SK-MEL-5 (cell line): ENCODE measurements around the gene EDEM1.

GRCh38 chr3:536817-537219 is 340.3 kb downstream of the CHL1 start:
RAMPAGE:
- cytosol, long total RNA: no peak
- long total RNA: no peak
- nucleus, long total RNA: no peak

DNA sequence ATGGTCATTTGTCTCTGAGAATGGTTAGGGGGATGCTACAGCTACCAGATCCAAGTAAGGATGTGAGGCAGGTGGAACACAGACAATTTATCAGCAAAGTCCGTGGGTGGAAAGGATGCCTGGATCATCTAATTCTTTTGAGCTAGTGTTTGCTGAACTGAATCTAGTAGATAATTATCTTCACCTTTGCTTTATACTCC is 369.4 kb downstream of the CHL1 start:
RAMPAGE:
- cytosol, long total RNA: no peak
- long total RNA: no peak
- nucleus, long total RNA: no peak

RAMPAGE:
- cytosol, long total RNA: no peak
- long total RNA: no peak
- nucleus, long total RNA: no peak
Measured at GRCh38 chr3:2599326-2599617, 500.6 kb downstream of the CNTN4 start.

DNA sequence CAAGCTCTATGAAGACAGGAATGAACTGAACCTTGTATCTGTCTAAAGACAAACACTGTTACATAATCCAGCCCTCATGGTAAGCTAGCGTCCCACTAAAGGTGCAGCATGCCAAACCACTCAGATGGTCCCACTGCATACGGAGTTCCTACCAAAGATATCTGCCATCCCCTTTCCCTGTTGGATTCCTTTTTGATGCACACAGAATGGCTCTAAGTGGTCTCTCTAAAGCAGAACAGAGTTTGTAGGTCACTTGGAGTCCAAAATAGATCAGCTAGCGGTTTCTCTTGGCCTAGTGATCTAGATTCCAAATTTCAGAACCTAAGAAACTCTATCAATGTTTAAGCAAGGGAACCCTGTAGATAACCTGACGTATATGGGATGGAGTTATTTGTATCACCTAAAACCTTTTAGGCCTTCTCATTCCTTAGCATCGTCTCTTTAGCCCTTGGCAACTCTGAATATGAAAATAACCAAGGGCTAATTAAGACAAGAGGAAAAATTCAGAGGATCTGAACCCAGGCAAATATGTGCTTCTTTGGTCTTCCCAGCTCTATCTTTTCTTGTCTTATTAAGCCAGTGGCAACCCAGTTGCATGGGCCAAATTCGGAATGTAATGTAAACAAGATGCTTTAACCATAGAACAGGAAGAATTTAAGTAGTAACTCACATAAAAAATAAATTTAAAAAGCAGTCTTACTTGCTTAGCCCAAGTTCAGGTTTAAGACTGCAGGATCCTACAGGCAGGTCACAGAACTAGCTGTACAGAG is 16.4 kb downstream of the CRBN start:
RAMPAGE:
- cytosol, long total RNA: no peak
- long total RNA: no peak
- nucleus, long total RNA: no peak

DNA sequence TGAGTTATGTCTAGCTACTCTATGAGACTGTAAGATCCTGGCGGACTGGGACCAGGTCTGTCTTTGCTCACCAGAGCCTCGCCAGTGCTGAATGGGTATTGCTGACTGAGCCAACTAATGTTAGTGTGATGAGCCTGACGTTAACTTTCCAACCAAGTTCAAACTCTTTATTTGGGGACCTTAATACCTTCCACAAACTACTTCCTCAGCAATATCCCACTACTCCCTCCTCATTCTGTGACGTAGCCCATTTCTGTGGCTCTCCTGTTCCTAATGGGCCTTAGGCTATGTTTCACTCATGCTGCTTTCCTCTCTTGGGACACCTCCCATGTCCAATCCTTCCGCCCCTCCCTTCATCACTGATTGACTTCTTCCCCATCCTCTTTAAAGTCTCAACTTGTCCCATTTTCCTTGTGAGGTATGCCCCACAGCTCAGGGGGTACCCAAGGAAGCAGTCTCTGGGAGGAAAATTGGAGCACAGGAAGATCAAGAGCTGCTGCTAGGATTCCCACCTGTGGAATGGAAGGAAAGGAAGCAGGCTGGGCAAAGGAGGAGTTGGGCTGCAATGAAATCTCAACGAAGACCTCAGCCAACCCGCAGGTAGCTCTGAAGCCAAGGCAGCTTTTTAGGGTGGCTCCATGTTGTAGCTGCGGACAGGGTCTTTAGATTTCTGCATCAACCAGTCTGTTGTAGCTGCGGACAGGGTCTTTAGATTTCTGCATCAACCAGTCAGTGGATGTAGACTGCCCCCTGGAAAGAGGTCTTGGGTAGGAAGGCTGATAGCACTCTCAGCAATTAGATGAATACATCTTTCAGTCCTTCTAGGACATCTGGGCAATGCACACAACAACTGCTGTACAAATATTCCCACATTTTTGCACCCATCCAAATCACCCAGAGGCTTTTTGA is 36.0 kb downstream of the SETMAR start:
RAMPAGE:
- cytosol, long total RNA: no peak
- long total RNA: no peak
- nucleus, long total RNA: no peak

RAMPAGE:
- cytosol, long total RNA: no peak
- long total RNA: no peak
- nucleus, long total RNA: no peak
Measured at GRCh38 chr3:4493970-4494302, 788 bp downstream of the ITPR1 start.

DNA sequence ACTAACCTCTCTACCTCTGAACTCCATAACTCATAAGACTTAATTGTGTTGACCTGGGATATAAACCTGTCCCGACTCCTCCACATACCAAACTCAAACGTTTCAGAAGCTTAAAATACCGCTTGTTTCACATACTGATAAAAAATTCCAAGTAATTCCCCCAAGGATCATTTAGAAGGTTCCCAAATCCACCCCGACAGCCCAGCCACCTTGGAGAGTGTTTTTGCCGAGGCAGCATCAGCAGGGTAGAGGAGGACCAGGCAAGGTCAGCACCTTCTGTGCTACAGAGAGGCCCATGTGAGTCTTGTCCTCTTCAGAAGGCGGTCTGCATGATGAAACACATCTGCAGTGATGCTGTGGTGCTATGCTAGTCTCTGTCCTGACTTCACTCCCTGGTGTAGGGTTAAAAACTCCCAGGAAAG is 87.8 kb downstream of the ITPR1 start:
RAMPAGE:
- cytosol, long total RNA: no peak
- long total RNA: no peak
- nucleus, long total RNA: no peak

DNA sequence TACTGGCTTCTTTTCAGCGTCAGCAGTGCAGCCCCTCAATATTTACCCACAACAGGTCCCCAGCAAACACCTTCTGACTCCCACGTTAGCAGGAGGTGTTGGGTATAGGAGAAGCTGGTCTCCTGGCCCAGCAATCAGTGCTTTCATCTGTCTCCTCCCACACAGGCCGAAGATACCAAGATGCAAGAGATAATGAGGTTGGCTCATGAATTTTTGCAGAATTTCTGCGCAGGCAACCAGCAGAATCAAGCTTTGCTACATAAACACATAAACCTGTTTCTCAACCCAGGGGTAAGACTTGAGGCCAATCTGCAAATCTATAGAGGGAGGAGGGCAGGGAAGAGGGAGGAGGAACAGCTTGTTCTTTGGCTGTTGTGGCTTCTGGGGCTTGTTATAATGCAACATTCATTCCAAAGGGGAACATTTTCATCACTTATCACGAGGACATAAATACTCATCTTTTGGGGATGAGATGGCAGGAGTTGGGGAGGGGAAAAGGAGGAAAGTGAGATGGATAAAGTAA is 195.2 kb downstream of the ITPR1 start:
RAMPAGE:
- cytosol, long total RNA: no peak
- long total RNA: no peak
- nucleus, long total RNA: no peak

DNA sequence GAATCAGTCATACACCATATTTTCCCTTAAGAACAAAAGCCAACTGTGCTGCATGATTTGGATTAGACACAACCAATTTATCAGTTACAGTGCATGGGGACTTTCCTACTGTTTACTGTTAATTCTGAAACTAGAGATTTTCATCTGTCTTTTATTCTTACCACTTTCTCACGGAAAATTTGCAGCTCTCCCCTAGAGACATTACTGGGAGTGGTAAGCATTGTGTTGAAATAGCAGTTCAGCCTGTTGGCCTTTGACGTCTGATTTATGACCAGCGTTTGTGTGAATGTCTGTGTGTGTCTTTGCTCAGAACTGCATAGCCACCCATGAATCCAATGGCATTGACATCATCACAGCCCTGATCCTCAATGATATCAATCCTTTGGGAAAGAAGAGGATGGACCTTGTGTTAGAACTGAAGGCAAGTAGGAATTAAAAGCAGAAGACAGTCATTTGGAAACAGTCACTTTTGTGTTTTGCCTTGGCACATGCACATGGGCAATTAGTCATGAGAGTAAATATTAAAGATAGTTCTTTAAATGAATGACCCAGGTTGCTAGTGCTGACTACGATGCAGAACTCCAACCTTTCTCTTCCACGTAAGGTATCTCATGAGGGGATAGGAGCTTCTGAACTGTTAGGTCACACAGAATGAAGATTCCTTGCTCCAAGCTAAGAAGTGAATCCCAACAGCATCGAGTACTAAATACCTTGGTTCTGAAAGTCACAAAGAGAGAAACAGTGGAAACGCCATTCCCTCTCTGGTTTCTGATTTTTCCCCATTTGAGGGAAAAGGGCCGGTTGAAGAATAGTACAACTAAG is 202.1 kb upstream of the BHLHE40 start:
RAMPAGE:
- cytosol, long total RNA: no peak
- long total RNA: no peak
- nucleus, long total RNA: no peak

RAMPAGE:
- cytosol, long total RNA: no peak
- long total RNA: no peak
- nucleus, long total RNA: no peak
Measured at GRCh38 chr3:4826667-4826824, 152.7 kb upstream of the BHLHE40 start.

DNA sequence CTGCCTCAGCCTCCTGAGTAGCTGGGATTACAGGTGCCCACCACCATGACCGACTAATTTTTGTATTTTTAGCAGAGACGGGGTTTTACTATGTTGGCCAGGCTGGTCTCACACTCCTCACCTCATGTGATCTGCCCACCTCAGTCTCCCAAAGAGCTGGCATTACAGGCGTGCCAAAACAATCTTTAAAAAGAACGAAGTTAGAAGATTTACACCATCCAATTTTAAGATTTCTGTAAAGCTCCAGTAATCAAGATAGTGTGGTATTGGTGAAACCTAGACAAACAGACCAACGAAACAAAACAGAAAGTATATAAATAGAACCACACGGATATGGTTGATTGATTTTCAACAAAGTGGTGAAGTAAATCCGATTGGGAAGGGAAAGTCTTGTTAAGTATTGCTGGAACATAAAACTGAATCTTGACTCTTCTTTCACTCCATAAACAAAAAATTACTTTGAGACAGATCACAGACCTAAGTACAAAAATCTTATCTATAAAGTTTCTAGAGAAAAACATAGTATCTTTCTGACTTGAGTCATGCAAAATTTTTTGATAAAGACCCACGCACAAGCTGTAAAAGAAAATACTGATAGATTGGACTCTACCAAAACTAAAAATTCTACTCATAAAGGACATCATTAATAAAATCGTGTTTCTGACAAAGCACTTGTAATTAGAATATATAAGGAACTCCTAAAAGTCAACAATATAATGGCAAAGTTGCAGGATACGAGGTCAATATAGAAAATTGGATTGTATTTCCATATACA is 6.0 kb upstream of the BHLHE40 start:
RAMPAGE:
- cytosol, long total RNA: no peak
- long total RNA: no peak
- nucleus, long total RNA: no peak

DNA sequence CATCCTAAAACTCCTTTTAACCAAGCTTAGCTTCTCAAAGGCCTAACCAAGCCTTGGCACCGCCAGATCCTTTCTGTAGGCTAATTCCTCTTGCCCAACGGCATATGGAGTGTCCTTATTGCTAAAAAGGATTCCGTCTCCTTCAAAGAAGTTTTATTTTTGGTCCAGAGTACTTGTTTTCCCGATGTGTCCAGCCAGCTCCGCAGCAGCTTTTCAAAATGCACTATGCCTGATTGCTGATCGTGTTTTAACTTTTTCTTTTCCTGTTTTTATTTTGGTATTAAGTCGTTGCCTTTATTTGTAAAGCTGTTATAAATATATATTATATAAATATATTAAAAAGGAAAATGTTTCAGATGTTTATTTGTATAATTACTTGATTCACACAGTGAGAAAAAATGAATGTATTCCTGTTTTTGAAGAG is 5.4 kb downstream of the BHLHE40 start:
RAMPAGE:
- cytosol, long total RNA: no peak
- long total RNA: no peak
- nucleus, long total RNA: no peak

DNA sequence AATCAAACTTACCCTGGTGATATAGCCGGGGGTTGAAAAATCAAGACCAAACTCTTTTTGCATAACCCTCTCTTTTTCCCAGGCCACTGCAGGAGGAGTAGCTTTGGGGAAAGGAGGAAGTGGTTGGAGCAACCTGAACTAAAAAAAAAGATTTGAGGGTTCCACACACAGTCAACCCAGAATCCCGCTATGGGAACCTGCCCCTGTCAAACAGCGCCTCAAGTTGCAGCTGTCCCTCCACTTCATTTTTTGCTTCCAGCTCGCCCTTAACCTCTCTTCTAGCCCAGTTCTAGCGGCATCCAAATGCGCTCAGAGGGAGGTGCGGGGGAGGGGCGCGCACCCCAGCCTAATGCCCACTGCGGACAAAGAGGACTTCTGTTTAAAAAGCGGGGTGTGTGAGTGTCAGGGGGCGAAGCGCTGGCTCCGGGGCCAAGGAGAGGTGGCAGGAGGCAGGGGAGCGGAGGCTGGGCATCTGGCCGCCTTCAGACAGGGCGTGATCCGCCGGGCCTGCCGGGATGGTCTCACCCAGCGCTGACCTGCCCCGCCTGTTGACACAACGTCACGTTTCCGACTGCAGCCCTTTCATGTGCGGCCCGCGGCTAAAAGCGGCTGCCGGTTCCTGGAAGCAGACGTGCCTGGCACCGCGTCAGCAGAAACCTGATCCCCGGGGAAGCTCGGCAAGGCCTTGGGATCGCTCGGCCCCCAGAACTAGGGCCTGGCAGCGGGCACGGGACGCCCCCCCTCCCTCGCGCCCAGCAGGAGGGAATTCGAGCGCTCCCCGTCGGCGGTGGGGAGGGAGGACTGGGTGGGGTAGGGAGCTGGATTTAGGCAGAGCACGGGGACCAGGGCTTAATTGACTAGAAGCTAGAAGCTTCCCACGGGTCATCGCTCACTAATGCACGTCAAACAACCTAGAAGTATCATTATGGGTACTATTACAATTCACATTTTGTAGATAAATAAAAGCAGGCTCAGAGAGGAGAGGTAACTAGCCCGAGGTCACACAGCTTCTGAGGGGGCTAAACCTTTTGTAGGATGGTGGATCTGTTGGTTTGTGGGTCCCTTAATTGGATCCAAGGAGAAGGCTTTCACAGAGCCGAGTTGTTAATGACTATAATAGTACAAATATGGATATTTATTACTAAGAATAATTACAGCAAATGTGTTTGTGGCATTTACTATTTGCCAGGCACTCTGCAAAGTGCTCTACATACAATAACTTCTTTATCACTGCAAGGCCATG is 7.6 kb downstream of the BHLHE40 start:
RAMPAGE:
- cytosol, long total RNA: no peak
- long total RNA: no peak
- nucleus, long total RNA: no peak

GRCh38 chr3:5126593-5126986 is 4.5 kb downstream of the ARL8B start:
RAMPAGE:
- cytosol, long total RNA: no peak
- long total RNA: no peak
- nucleus, long total RNA: no peak

RAMPAGE:
- cytosol, long total RNA: no peak
- long total RNA: start-site peak on the minus strand at chr3:5187323-5187344, 18 and 18 reads in 2 replicates
- nucleus, long total RNA: no peak
Measured at GRCh38 chr3:5187042-5187985, at the start of gene EDEM1. TSS of gene EDEM1 (plus strand) at chr3:5187707.

RAMPAGE:
- cytosol, long total RNA: no peak
- long total RNA: no peak
- nucleus, long total RNA: no peak
Measured at GRCh38 chr3:5188958-5189219, 1.4 kb downstream of the EDEM1 start.

GRCh38 chr3:5439350-5439808 is 251.9 kb downstream of the EDEM1 start:
RAMPAGE:
- cytosol, long total RNA: no peak
- long total RNA: no peak
- nucleus, long total RNA: no peak

DNA sequence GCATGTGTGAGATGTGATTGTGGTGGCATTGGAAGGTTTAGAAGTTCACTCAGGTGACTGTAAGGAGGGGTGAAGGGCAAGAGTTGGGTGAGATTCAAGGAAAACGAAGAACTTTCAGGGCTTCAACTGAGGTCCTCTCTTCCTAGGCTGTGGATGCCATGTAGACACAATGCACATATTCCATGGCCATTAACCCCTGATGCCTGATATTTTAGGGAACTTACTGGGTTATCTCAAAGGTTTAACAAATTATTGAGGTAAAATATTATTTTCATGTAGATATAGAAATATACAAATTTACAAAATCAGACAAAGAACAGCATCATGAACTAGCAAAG is 447.7 kb downstream of the GRM7 start:
RAMPAGE:
- cytosol, long total RNA: no peak
- long total RNA: no peak
- nucleus, long total RNA: no peak

GRCh38 chr3:8451494-8452010 is 50.1 kb upstream of the LMCD1 start:
RAMPAGE:
- cytosol, long total RNA: no peak
- long total RNA: no peak
- nucleus, long total RNA: no peak

GRCh38 chr3:8509802-8510402 is 8.3 kb downstream of the LMCD1 start:
RAMPAGE:
- cytosol, long total RNA: no peak
- long total RNA: no peak
- nucleus, long total RNA: no peak